ENCODE results near the gene TSEN15.

DNA sequence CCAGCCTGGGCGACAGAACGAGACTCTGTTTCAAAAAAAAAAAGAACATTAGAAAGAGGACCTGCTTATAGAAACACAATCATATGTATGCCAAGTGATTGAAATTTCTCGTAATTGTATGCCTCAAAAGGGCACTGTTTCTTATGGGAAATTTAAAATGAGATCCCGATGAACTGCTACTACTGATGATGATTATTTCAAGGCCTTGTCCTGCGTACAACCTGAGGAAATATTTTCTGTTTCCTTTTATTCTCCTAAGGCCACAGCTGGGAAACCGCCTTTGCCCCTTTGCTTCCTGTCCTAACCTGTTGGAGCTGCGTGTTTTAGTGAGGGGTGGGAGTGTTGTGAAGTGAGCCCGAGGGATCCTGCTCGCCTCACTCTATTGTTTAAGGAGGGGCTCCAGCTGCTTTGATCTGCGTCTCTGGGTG, 14.3 kb downstream of the LAMC2 start:
- RRBS: no CpG with 5 or more reads among the region's 10 CpGs

DNA sequence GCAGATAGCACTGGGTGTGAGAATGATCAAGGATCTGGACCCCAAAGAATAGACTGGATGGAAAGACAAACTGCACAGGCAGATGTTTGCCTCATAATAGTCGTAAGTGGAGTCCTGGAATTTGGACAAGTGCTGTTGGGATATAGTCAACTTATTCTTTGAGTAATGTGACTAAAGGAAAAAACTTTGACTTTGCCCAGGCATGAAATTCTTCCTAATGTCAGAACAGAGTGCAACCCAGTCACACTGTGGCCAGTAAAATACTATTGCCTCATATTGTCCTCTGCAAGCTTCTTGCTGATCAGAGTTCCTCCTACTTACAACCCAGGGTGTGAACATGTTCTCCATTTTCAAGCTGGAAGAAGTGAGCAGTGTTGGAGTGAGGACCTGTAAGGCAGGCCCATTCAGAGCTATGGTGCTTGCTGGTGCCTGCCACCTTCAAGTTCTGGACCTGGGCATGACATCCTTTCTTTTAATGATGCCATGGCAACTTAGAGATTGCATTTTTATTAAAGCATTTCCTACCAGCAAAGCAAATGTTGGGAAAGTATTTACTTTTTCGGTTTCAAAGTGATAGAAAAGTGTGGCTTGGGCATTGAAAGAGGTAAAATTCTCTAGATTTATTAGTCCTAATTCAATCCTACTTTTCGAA, 57.7 kb downstream of the LAMC2 start:
- RRBS: no CpG with 5 or more reads among the region's 3 CpGs

DNA sequence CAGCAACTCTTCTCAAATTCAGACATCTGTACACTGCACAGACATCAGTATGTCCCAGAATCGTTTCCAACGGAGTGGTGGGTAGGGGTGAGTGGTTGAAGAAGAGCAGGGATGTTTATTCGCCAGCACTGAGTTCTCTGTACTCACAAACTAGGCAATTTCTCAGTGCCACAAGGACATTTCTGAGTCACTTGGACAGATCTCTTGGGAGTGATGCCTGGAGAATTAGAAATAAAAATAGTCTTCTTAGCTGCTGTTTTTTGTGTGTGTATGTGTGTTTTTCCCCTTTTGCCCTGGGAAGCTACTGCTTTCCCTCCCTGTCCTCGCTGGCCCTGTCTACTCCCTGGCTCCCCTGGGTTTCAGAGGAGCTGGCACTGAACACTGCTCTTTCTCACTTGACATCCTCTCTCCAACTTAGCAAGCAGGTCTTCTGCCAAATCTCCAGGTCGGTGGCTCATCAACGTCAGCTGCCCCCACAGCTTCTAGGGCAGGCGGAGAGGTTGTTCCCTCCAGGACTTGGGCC, 90.6 kb downstream of the NMNAT2 start:
- RRBS: no CpG with 5 or more reads among the region's 7 CpGs

DNA sequence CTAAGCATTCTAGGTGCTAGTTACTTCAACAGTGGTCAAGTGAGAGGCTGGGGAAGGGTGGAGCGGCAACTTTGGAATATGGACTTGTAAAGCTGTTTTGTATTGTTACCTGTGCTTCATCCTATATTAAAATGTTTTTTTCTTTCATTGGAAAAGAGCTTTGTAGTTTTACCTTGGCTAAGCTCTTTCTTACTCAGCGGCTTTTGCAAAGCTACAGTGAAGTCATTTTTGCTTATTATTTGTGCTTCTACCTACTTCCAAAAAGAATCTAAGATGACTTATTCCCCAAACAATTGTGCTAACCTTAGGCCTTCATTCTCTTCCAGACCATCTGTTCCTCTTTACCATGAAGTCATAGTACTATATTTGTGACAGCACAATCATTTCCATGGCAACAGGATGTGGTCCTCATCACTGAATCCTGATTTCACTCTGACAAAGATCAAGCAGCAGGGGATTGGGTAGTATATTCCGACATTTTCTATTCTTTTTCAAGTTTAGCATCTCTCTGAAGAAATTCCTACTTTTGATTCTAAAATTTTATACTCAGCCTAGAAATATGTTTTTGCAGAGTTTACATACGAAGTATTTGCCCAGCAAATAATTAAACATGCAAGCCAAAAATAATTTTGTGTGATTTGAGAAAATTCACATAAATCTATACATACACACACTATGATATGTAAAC, 24.8 kb upstream of the NMNAT2 start:
- RRBS: no CpG with 5 or more reads among the region's 4 CpGs

- RRBS: no CpG with 5 or more reads among the region's 5 CpGs
These were observed 21.1 kb downstream of the NCF2 start for GRCh38 chr1:183569041-183569621.

DNA sequence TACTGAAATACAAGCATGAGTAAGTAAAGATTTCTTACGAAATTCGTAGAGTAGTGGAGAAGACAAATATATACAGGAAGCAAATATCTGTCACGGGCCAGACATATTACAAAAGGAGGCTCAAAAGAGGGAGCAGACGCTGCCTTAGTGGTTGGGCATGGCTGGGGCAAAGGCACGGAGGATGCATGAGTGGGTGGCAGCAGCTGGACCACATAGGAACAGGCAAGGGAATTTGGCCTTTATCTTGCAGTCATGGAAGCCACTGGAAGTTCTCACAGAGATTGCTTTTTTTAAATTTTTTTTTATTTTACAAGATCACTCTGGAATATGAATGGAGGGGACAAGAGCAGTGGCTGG, 6.7 kb downstream of the NCF2 start:
- RRBS: no CpG with 5 or more reads among the region's 5 CpGs

DNA sequence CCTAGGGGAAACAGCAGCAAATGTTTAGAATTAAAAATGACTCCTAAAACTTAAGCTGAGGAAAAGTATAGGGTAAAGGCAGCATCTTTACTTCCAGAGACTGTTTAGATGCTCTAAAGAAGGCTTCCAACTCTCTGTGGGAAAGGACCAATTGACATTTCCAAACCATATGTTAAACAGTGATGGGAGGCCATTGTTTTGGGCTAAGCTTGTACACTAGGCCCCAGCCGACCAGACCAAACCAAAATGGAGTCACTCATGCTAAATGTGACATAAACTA, 2.6 kb upstream of the APOBEC4 start:
- RRBS: no CpG with 5 or more reads among the region's 1 CpG

DNA sequence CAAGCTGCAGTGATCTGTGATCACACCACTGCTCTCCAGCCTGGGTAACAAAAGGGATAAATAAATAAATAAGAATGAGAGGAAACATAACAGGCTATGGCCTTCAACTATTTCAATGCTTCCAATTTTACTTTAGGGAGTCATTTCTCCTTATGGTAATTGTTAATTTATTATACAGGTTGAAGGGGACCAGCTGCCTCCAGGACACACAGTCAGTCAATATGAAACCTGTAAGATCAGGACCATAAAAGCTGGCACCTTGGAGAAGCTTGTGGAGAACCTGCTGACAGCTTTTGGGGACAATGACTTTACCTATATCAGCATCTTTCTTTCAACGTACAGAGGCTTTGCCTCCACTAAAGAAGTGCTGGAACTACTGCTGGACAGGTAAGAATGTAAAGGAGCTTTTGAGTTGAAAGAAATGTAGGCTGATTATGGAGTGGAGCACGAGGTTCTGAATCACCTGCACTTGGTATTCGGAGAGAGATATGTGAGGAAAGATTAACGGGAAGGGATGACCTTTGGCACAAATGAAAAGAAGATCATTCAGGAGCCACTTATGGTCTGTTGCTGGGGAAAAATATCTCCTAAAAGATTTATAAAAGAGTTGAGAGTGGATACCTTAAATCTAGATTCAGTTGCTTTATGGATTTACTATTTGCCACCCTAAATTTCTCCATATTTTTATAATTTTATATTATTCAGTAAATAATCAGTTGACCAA, 42.6 kb downstream of the RGL1 start:
- RRBS: no CpG with 5 or more reads among the region's 4 CpGs

DNA sequence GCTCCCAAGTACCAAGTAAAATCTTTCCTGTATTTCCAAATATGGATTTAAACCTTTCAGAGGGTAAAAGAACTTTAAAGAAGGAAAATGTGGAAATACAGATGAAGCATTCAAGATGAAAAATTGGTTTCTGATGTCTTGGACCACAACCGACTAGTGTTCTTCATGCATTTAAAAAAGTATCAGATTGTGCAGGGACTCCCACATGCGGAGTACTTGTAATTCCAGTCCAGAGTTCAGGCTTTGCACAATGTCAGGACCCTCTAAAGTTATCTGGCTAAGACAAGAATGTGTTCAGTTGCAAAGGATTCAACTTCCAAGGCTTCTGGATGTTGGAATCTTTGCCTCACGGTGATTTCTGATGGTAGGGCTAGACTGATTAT, 66.7 kb downstream of the RGL1 start:
- RRBS: no CpG with 5 or more reads among the region's 3 CpGs

DNA sequence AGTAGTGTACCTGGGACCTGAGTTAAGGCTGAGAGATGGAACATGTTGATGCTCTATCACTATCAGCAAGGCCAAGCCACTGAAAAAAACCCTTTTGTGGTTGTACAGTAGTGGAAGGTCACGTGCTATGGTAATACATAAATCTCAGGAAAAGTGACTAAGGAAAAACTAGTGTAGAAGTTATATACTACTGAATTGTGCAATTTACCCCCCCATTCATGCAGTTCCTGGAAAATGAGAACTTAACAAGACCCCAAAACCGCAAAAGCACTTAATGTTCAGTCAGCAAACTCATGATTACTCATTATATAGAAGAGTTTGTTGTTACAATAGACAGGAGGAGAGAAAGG, 91.5 kb downstream of the RGL1 start:
- RRBS: no CpG with 5 or more reads among the region's 2 CpGs

DNA sequence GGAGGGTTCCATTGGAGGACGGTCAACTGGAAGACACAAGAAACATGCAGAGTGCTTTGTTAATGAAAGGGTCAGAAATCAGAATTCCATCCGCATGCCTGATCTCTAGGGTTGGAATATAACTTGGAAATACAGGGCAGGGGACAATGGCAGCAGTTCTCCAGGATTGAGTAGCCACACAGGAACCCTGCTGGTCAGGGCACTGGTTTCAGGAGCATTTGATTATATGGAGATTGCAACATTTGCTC, 82.8 kb downstream of the COLGALT2 start:
- RRBS: no CpG with 5 or more reads among the region's 2 CpGs

- RRBS: no CpG with 5 or more reads among the region's 1 CpG
These were observed 2.6 kb downstream of the COLGALT2 start for GRCh38 chr1:184035035-184035238.

DNA sequence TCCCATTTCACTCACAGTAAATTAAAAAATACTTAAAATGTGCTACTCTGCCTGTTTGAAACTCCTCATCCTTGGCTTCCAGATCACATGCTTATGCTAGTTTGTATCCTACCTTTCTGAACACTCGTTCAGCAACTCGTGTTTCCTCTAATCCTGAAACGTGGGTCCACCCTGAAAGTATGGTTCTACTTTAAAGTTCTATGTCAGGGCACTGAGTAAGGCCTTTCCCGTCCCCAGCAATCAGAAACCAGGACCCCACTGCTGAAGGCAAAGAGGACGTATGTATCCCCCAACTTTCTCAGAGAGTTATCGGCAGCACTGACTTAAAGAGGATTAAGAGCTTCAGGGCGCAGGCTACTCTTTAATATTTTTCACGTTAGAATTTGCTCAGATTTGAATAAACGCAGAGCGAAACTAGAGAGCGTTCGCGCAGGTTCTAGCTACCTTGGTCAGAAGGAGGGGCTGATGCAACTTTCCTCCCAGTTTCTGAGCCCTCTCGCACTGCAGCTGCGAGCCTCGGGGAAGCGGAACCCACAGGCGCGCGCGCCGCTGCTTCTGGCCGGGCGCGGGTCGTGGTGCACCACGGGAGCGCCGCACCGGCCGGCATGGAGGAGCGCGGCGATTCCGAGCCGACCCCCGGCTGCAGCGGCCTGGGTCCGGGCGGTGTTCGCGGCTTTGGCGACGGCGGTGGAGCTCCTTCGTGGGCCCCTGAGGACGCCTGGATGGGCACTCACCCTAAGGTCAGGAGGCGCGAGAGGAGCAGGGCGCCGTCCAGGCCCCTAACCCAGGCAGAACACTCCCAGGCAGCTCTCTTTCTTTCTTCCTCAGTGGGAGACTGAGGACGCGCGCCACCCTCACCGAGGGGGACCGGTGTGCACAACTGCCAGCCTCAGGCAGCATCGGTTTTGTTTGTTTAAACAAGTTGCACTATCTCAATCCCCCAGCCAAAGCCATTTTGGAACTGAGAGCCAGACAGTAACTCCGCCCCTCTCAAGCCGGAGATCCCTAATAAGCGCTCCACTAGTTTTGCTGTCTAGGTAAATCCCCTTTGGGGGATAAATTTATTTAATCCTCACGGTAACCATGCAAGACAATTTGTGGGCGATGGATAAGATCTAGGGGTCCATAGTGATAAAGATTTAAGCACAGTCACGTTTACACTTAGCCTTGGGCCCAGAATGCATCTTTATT, at the start of gene TSEN15:
Gene TSEN15 (plus strand): TSS at position 580 of the 1,191 bp plus-strand sequence.
- RRBS: 1% methylated on average over 12 of the region's 63 CpGs

DNA sequence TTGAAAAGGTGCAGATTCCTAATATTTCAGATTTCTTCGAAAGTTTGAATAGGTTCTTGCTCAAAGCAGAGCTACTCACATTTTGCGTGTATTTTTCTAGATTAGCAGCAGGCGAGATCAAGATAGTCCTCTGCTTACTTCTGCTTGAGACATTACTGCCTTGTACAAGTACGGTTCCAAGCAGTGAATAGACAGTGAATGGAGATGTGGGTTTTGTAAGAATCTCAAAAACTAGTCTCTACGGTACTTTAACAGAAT, 741 bp downstream of the TSEN15 start:
- RRBS: no CpG with 5 or more reads among the region's 5 CpGs

- RRBS: no CpG with 5 or more reads among the region's 15 CpGs
These were observed 100.9 kb downstream of the TSEN15 start for GRCh38 chr1:184152132-184153035.

DNA sequence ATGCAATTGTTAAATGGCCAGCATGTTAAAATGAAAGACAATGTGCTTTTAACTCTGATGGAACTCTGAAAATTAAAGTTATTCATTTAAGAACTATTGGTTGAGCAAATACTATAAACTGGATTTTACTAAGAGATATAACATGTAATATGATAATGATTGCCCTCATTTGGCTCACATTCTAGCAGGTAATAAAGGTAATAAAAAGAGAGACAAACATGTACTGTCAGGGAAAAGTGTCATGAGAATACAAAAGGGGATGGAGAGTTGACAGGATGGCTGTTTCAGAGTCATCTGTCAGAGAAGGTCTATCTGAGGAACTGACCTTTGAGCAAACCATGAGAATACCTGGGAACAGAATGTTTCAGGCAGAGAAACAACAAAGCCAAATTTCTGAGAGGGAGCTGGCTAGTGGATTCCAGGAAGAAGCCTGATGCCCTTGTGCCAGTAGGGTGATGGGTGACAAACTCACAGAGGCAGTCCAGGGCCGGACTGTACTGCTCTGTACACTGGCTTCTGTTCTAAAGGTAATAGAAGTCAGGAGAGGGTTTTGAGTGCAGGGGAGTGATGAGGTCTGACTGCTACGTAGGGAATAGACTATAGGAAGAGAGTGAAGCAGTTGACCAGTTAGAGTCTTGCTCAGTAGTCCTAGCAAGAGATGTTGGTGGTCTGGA, 107.1 kb downstream of the C1orf21 start:
- RRBS: no CpG with 5 or more reads among the region's 2 CpGs

DNA sequence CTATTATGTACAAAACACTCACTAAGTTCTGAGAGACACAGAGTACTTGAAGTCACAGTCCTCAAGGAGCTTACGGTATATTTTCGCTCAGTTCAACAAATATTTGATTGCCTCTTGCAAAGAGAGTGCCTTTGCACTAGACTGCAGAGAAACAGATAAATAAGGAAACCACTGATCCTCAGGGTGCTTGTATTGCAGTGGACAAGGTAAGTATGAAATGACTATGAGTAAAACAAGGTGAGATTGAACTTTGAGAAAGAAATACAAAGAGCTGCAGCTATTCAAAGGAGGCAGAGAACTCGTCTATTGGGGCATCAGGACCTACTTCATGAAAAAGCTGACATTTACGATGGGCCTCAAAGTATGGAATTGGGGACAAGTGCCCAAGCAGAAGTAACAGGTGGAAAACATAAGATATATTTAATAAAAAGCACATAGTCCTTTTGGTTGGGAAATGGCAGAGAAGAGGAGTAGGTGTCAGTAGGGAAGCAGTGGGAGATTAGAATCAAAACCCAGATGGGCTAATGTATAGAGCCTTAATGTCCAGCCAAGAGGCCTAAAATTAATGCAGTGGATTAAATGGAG, 123.4 kb downstream of the C1orf21 start:
- RRBS: no CpG with 5 or more reads among the region's 4 CpGs

DNA sequence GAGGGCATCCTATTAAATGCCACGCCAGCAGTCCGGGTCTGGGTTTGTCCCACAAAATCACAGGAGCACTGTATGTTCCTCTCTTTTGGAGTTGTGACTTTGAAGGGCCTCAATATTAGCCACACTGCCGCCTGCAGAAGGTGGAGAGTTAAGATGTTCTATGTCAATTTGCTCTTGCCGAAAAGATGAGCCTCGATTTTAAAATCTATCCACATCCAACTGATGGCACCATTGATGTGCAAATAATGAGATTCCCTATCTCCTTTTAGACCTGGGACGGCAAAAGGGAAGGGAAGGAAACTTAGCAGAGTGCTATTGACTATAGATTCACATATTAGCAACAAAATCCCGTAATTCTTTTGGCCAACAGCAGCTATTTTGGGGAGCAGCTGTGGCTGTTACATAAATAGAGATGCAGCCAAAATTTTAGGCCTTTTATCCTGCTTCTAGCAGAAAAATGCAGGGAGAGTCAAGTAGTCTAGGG, 133.7 kb downstream of the EDEM3 start:
- RRBS: no CpG with 5 or more reads among the region's 7 CpGs

DNA sequence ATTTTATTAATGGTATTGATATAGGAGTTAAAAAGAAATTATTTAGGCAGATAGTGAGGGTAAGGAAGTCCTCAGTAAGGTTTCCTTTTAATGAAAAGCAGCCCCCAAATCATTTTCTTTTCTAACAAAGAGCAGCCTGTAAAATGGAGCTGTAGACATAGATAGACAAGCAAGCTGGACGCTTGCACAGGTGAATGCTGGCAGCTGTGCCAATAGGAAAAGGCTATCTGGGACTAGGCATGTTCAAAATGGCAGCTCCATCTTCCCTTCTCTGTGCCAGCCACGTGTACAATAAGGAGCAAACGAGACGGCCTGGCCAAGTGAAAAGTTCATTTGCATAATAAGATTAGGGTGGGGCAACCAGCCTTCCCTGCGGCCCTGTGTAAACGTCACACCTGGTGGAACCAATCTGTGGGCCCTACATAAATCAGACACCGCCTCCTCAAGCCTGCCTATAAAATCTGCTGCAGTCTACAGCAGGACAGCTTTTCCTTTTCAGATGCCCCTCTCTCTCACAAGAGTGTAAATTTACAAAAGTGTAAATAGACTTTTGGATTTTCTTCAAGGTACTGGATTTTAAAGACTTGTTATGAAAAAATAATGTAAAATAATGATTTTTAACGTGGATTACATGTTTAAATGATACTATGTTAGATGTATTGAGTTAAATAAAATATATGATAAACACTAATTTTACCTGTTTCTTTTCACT, 16.6 kb upstream of the EDEM3 start:
- RRBS: no CpG with 5 or more reads among the region's 8 CpGs

DNA sequence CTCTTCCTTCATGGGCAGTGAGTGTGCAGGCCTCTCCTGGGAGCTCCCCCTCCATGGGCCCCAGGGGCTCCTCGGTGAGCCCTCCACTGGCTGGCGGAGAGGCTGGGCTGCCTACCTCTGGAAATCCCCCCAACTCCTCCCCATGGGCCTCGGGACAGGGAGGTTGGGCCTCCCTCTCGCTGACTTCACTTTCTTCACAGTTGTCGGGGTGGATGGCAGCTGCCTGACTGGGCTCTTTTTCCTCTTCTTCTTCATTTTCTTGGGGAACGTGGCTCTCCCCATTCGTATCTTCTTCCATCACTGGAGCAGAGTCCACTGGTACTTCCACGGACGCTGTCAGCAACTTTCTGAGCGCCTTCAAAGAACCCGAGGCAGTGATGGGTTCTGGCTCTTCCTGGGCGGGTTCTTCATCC, 40.6 kb upstream of the EDEM3 start:
- RRBS: no CpG with 5 or more reads among the region's 12 CpGs

Data from Ishikawa (cell line).